Fallopian tube (tissue), 1 donor: ENCODE data around the genes TINAGL1 and ADGRB2.

DNA sequence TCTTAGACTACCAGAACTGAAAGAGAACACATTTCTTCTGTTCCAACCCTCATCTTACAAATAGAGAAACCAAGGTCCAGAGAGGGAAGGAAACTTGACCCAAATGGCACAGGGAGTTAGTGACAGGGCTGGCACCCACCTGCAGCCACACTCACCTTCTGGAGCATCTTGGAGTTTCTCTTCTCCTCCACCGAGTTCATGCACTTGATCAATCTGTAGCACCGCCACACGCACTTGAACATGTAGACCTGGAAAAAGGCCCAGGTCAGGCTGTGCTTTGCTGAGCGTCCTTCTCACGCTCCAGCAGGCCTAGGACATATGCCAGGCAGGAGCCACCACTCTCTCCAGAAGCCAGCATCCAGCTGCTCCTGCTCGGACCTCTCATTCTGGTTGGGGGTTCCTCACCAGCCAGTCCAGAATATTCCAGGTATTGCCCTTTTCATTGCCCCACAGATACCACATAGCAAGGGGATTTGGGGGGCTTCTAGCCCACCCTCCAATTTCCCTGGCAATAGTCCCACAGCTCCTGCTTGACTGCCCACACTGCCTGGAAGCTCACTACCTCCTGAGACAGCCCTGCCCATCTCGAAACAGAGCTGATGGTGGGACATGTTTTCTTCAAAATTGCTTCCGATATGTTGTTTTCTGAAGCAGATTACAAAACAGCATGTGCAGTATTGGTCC, 11.8 kb upstream of the MATN1 start:
- PRO-cap: no peak

- PRO-cap: no peak
These were observed 2.4 kb upstream of the LAPTM5 start for GRCh38 chr1:30759767-30760481.

GRCh38 chr1:30847157-30847953, 61.2 kb downstream of the SDC3 start:
- PRO-cap: bidirectional peak, plus-strand start at chr1:30847759, minus-strand start at chr1:30847569

- PRO-cap: no peak
These were observed 39.1 kb downstream of the SDC3 start for GRCh38 chr1:30869425-30869964.

GRCh38 chr1:30877379-30878215, 31.0 kb downstream of the SDC3 start:
- PRO-cap: no peak

DNA sequence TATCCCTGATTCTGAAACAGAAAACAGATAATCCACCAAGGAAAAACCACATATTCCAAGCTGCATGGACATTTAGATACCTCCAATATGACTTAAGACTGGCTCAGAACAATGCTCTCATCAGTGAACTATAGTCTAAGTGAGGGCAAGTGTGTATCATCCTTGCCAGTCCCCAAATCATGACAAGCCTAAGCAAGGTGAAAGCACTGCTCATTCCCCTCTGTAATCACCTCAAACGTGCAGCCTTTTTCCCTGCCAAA, 59.4 kb upstream of the SDC3 start:
- PRO-cap: no peak

GRCh38 chr1:30988392-30988926, 77.1 kb downstream of the PUM1 start:
- PRO-cap: no peak

GRCh38 chr1:31368395-31369598, 4.1 kb downstream of the FABP3 start:
- PRO-cap: no peak

GRCh38 chr1:31409930-31410534, 3.0 kb upstream of the SERINC2 start:
- PRO-cap: no peak

GRCh38 chr1:31444591-31445162, 31.7 kb downstream of the SERINC2 start:
- PRO-cap: no peak

DNA sequence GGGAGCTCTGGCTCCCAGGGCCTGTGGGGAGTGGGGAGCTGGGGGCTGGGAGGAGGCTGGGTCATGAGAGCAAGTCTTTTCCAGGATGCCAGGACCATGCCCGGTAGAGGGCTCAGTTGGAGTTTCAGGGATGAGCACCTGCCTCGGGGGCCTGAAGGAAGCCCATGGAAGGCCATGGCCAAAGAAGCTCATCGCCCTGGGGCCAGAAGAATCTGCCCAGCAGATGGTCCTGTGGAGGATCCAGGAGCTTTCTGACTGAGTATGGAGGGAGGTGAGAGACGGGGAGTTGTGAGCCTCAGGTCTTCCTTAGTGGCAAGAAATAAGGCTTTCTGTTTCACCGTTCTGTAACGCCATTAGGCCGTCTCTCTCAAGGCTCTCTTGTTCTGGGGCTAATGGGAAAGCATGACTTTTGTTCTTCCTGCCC, 75.0 kb upstream of the TINAGL1 start:
- PRO-cap: unidirectional peak, plus-strand start at position 265 of the sequence

GRCh38 chr1:31576142-31576633, at the start of gene TINAGL1:
TSS of gene TINAGL1 (plus strand) at chr1:31576515.
- PRO-cap: bidirectional peak, plus-strand start at chr1:31576515, minus-strand start at chr1:31576400

DNA sequence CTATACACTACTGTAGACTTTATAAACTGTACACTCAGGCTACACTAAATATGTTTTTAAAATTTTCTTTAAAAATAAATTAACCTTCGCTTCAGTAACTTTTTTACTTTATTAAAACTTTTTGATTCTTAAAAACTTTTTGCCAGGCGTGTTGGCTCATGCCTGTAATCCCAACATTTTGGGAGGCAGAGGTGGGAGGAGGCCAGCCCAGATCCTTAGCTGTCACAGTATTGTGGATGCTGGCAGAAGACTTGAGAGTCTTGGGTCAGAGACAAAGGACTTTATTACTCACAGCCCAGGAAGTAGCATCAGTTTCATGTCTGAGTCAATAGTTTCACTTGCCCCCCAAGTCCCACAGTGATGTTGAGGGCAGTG, 11.8 kb upstream of the HCRTR1 start:
- PRO-cap: no peak

DNA sequence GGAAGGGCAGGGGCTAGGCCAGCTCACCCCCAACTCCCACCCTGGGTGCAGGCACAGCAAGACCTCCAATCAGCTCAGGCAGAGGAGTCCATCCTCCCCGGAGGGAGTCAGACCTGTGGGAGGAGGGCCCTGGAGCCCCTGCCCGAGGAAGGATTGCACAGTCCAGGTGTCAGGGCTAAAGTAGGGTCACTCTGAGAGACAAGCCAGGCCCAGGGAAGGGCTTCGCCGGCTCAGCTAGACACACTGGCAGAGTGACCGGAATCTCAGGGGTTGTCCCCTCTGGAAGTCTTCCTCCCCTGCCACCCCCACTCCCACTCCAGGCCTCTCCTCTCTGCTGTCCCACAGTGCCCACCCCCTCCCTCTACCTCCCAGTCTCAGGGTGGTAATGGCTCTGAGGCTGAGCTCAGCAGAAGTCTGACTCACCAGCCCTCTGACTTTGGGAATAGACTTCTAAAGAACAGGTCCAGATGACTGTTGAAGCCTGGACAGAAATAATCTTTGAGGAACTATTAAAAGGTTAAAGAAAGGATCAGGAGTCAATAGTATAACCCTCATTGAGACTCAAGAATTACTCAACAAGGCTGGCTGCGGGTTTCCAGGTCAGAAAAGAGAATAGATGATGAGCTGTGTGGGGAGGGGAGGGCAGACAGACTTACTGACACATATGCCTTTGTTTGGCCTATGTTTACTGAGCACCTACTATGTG, 8.0 kb downstream of the HCRTR1 start:
- PRO-cap: no peak

GRCh38 chr1:31705150-31705719, 1.4 kb upstream of the COL16A1 start:
- PRO-cap: no peak

GRCh38 chr1:31763615-31764882, at the start of gene ADGRB2:
TSS of gene ADGRB2 (minus strand) at chr1:31764340.
- PRO-cap: unidirectional peak, minus-strand start at chr1:31764133; unidirectional peak, minus-strand start at chr1:31764340

GRCh38 chr1:31905706-31906685, 32.2 kb downstream of the PTP4A2 start:
- PRO-cap: no peak

- PRO-cap: no peak
These were observed 26.5 kb downstream of the PTP4A2 start for GRCh38 chr1:31911467-31912307.

GRCh38 chr1:31922641-31923005, 15.5 kb downstream of the PTP4A2 start:
- PRO-cap: no peak

GRCh38 chr1:31932230-31933107, 5.7 kb downstream of the PTP4A2 start:
- PRO-cap: no peak